ENCODE results near the gene PKD2.

DNA sequence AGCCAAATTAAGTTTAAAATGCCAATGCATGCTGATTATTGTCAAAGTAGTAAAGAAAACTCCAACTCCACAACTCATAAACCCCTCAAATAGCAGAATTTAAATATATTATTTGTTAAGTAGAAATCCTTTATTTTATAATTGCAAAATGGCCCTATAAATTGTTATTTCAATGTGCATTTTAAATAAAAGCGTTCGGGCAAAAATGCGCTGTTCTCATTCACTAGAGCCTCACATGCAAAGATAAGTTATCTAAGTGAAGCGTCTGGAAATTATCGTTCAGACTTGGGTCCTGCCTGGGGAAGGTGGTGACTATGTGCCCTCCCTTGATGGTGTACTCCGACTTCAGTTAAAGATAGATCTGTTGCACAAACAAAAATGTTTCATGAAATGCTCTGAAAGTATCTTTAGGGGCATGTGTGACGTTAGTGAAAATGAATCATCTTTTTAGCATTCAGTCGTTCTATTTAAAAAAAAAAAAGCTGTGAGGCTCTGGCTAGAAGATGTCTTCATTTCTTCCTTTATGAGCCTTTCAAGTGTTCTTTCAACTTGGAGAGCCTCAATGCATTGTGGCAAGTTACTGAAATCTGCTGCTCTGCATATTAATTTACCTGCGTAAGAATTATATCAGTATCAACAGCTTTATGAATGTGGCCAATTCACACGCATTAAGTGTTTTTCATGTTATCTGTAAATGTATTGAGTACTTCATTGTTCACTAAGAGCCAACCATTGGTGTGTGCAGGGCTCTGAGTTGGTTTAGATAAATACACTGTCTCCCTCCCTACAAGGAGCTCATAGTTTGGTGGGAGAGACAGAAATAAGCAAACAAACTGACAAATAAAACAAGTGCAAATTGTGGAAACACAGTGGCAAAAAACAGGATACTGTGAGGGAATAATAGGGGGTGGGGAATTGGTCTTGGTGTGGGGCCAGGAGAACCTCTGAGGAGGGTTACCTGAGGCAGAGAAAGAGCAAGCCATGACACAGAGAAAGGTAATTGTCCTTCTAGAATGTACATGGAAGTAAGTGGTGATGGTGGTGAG is 83.0 kb downstream of the AFF1 start:
- PRO-cap, 3 experiments = no peak in any of the 3 experiments
- RRBS = no CpG with 5 or more reads among the region's 10 CpGs

DNA sequence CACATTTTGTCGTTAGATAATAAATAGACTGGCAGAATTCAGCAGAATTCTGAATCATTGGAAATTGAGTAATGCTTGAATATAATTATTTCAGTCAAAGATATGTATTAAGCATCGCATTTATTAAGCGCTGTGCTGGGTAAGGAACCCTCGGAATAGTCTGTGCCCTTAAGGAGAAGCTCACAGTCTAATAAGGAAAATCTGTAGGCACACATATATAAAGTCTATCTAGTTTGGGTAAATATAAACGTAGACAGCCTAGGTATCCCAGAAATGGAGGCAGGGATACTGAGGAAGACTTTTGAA is 100.0 kb downstream of the AFF1 start:
- PRO-cap, 3 experiments = no peak in any of the 3 experiments
- RRBS = no CpG with 5 or more reads among the region's 5 CpGs

DNA sequence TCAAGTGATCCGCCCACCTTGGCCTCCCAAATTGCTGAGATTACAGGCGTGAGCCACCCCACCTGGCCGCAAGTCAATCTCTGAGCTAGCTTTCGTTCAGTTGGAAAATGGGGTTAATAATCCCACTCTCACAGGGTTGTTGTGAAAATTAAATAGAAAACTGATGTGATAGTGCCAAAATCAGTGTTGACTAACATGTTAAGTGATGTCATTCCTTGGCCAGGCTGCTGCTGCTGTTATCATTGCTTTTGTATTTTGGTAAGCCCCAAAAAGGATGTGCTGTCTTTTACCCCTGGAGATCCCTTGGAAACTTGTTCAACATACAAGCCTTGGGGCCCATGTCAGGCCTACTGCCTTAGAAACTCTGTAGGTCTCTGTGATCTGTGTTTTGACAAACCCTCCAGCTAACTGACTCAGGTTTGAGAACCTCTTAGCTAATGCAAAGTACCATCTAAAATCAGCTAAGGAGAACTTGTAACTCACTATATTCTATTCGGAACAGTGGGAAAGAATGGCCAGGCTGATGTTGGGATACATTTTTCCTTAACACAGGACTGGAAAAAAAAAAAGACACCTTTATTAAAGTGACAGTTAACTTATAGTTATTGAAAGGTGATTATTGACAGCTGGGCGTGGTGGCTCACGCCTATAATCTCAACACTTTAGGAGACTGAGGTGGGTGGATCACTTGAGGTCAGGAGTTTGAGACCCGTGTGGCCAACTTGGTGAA is 106.5 kb downstream of the AFF1 start:
- PRO-cap, 3 experiments = peak in 1 of 3 experiments; most common plus-strand start position 282 of the sequence (in 1)
- RRBS = no CpG with 5 or more reads among the region's 8 CpGs

DNA sequence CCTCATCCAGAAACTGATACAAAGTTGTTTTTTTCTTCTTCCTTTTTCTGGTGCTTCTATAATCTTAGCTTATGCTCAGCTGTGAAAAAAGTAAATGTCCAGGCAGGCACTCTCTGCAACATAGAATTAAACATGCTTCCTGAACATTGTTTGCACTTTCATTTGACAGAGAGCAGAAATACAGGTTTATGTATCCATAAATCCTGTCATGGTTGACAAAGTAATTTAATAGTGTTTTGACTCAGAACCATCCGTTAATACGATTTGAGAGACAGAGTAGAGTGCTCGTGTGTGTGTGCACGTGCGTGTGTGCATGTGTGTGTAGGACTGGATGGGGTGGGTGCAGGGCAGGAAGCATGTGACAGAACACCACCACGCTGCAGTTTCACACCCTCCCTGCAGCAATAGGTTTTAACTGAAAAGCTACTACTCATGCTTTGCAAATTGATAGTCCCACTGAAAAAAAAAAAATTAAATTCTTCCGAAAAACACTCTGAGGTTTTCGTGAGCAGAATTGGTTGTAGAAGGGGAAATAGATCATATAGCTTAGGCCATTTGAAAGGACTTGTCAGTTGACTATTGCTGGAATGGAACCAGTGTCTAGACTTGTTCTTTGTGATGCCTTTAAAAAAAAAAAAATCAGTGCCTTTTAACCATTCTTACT is 139.0 kb downstream of the AFF1 start:
- PRO-cap, 3 experiments = no peak in any of the 3 experiments
- RRBS = no CpG with 5 or more reads among the region's 8 CpGs

DNA sequence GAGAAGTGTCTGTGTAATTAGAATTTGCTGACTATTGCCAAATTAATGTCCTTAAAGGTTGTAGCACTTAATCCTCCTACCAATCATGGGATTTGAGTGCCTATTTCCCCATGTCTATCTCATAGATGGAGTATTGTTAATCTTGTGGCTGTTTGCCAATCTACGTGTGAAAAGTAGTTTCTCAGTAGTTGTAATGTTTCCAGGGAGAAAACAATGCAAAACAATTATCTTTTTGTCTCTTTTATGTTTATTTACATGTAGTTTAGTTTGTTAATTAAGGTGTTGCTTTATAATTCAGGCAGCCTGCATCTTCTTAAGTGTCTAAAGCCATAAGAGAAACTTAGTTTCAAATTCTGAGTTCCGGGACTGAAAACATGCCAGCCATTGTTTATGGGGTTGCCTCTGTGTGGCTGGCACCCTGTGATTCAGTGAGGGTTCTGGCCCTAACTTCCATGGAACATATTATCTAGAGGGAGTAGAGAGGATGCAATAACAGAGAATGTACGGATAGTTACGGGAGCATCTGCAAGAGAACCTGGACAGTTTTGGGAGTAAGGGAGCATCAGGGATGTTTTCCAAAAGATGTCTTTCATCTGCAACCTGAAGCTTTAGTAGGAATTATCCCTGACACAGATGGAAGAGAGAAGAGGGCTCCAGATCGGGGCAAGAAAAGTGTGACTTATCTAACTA is 142.3 kb downstream of the KLHL8 start:
- PRO-cap, 3 experiments = no peak in any of the 3 experiments
- RRBS = no CpG with 5 or more reads among the region's 5 CpGs

DNA sequence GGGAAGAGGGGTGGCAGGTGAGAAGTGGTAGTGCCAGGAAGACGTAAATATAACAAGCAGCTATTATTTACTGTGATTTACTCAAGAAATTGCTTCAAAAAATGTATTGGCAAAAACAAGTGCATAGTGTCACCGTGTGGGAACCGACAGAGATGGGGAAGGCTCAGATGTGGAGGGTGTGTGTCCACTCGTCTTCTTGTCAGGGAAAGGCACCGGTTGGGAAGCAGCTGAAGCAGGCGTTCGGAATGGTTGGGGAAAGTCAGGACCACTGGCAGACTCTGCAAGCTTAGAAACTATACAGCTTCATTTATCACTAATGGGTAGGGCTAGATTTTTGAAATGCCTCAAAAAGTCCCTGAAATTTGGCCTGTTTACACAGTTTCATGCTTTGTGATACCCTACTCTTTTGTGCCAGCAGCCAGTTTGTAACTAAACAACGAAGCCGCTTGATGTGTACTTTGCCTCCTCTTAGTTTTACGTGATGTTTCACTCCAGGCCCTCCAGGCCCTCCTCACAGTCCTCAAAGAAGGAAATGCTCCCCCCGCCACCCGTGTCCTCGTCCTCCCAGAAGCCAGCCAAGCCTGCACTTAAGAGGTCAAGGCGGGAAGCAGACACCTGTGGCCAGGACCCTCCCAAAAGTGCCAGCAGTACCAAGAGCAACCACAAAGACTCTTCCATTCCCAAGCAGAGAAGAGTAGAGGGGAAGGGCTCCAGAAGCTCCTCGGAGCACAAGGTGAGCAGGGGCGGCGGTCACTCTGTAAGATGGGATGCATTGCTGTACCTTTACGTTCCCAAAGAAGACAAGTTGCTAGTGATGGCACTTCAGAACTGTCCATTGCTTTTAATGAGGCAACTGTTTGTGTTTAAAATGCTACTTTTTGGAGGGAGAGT is 94.6 kb downstream of the KLHL8 start:
- PRO-cap, 3 experiments = no peak in any of the 3 experiments
- RRBS = no CpG with 5 or more reads among the region's 18 CpGs

DNA sequence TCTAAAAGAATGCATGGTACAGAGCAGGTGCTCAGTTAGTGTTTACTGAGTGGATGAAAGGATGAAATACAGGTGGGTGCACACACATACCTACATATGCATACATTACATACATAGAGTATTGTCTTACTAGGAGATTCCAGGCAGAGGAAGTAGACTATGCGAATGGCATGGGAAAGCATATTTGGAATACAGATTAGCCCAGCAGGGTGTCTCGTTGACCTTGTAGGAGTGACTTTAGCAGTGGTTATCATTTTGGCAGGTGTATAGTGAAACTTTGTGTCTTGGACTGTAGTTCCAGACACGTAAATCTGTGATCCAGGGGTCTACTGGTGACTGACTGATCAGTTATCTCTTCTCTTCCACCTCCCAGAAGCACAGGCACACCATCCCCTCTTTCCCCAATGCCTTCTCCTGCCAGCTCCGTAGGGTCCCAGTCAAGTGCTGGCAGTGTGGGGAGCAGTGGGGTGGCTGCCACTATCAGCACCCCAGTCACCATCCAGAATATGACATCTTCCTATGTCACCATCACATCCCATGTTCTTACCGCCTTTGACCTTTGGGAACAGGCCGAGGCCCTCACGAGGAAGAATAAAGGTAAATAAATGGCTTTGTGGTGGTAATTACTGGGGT is 86.2 kb downstream of the KLHL8 start:
- PRO-cap, 3 experiments = no peak in any of the 3 experiments
- RRBS = no CpG with 5 or more reads among the region's 7 CpGs

DNA sequence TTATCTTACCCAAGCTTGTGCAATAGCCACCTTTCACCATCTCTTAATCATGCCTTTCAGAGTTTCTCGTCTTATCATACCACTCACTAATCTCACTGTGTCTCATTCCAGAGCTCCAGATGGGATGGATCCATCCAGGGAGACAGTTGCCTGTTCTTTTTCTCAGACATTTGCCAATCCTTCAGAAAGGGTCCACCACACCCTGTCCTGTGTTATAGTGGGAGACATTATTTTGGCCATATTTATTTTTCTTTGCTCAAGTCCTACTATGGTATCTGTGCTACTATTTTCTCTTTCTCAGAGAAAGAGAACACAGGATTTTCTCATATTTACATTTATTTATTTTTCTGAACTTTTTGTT is 12.4 kb downstream of the SPARCL1 start:
- PRO-cap, 3 experiments = no peak in any of the 3 experiments
- RRBS = no CpG with 5 or more reads among the region's 1 CpG

DNA sequence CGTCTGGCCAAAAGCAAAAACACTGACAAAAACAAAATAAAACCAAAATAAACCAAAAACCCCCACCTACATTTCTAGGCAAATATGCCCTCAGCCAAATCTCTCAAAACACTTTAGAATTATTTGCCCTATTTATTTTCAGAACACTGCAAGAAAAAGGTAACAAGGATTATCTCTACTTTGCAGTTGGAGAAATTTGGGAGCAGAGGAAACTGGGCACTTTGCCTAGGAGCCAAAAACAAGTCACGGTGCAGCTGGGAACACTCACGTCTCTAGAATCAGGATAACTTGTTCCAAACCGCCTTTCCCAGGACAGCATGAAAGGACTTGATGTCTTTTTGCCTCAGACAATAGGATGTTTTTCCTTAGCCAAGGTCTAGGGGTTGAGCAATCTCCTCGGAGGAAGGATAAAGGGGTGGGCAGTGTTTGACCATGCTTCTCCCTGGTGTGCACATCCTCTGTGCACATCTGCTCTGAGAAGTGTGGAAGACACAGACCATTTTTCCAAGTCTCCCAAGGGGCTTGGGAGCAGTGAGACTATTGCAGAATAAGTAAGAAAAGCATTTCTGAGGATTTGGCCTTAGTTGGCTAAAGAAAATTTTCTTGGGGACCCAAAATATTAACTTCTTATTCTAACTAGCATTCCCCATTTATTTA is 1.7 kb upstream of the SPARCL1 start:
- PRO-cap, 3 experiments = peak in 1 of 3 experiments; most common plus-strand start position 437 of the sequence (in 1); most common minus-strand start position 272 of the sequence (in 1)
- RRBS = no CpG with 5 or more reads among the region's 5 CpGs

DNA sequence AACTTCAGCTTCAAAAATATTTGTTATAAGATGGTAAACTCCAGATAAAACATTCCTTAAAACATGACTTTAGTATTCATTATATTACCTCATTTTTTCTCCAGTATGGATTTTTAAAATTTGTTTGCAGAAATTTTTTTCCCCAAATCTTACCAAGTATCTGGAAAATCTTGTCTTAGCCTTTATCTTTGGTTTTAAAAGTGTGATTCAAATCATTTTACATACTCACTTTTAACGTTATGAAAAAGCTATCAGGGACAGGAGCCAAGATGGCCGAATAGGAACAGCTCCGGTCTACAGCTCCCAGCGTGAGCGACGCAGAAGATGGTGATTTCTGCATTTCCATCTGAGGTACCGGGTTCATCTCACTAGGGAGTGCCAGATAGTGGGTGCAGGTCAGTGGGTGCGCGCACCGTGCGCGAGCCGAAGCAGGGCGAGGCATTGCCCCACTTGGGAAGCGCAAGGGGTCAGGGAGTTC is 60.1 kb downstream of the DMP1 start:
- PRO-cap, 3 experiments = no peak in any of the 3 experiments
- RRBS = no CpG with 5 or more reads among the region's 15 CpGs

DNA sequence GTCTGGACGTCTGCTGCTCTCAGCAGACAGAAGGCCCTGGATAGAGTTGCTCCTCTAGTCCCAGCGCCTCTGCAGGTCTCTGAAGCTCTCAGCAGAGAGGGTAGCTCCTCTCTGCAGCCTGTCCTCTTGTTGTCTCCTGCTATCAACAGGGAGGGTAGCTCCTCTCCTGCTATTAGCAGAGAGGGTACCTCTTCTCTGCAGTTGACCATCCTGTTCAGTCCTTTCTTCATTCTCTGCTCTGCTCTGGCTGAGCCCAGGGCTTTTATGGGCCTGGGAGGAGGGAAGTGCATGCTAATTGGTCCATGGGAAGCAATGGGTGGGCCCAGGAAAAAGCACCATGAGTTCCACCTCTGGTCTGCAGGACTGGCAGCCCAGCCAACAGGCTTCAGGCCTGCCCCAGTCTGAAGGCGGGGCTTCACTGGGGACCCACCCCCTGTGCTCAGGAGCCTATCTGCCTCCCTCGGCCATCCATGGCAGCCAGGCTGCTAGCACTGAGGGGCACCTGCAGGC is 54.0 kb upstream of the IBSP start:
- PRO-cap, 3 experiments = no peak in any of the 3 experiments
- RRBS = no CpG with 5 or more reads among the region's 4 CpGs

GRCh38 chr4:87851267-87851633 is 18.5 kb downstream of the MEPE start:
- PRO-cap, 3 experiments = no peak in any of the 3 experiments
- RRBS = no CpG with 5 or more reads among the region's 7 CpGs

DNA sequence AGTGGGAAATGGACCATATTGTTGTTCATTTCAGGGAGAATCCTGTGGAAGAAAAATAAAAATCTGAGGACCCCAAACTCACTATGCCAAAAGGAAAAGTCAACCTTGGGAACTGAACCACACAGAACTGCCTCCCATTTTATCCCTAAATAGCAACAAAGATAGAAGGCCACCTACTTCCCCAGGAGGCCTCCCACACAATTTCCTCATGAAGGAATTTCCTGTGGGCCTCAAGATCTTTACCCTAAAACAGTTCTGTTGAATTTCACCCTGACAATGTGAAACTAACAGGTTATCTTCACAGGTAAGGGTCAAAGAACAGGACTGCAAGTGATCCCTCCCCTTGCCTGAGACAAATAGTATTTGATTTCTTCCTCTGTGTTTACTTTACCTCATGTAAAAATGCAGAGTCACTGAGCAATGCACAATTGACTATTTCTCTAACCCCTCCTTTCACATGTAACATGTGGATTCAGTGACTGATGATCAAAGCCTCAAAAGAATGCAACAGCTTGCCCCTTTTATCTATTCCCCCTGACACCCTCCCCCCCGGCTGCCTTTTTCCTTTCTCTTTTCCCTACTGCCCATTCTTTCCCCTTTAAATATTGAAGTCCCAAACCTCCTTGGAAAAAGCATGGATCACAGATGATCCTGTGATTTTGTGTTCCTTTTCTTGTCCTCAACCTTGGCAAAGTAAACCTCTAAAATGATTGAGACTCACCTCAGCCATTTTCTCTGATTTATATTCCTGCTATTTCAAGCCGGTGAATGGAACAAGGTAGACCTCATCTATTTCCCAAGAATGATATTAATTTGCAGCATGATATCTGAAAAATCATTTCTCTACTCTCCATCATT is 33.4 kb downstream of the MEPE start:
- PRO-cap, 3 experiments = no peak in any of the 3 experiments
- RRBS = no CpG with 5 or more reads among the region's 2 CpGs

DNA sequence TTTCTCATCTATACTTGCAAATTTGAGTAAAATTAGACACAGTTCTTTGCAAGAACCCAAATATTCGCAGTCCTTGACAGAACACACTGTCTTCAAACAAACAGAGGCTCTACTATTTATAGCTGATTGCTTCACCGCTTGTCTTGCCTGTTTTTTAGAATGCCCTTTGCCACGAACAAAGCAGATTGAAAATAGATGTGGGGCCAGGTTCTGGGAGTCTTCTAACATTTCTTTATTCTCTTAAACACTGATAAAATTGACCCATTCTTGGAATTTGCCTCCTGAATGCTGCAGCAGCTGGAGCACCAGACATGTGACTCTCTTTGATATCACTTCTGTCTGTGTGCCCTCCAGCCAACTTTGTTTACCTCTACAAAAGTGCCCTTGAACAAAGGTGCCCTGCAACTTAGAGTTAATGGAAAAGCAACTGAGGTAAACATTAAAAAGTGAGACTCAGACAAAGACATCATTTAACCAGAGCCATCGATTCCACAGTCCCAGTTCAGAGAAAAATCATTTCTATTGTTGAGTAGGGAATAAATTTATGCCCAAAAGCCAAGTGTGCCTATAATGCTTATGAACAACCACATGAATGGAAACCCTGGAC is 64.2 kb upstream of the SPP1 start:
- PRO-cap, 3 experiments = no peak in any of the 3 experiments
- RRBS = no CpG with 5 or more reads among the region's 4 CpGs

GRCh38 chr4:87973518-87973891 is 2.0 kb upstream of the SPP1 start:
- PRO-cap, 3 experiments = no peak in any of the 3 experiments
- RRBS = no CpG with 5 or more reads among the region's 6 CpGs

DNA sequence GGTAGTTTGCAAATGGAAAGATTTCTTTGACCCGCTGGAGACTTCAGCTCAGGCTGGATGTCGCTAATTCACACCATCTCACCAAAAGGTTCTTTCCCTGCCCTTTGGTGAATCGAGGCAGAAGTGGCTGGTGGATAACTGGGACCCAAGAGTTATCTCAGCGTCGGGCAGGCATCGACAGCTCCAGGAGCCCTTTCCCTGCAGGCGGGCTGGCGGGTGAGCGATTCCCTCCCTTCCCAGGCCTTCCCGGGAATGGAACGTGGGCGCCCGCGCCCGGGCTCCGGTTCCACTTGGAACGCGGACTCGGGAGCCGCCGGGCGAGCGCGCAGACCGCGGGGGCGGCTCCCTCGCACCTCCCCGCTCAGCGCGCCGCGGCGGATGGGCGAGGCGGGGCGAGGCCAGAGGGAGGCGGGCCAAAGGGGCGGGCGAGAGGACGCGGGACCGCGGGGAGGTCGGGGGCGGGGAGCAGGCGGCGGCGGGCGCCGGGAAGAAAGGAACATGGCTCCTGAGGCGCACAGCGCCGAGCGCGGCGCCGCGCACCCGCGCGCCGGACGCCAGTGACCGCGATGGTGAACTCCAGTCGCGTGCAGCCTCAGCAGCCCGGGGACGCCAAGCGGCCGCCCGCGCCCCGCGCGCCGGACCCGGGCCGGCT is at the start of gene PKD2:
Gene PKD2 (plus strand): TSS at position 468 of the 652 bp plus-strand sequence.
- PRO-cap, 3 experiments = peak in 3 of 3 experiments; most common plus-strand start position 468 of the sequence (in 3); most common minus-strand start position 254 of the sequence (in 2)
- RRBS = 2% methylated on average over 29 of the region's 80 CpGs

DNA sequence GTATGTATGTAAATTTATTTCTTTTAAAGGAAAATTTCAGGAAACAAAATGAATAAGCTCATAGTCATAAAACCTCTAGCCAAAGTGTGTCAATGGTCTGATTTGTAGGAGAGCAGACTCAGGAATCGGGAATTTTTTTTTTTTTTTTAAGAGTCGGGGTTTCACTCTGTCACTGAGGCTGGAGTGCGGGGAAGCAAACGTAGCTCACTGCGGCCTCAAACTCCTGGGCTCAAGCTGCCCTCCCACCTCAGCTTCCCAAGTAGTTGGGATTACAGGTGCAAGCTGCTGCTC is 2.5 kb downstream of the PKD2 start:
- PRO-cap, 3 experiments = no peak in any of the 3 experiments
- RRBS = no CpG with 5 or more reads among the region's 5 CpGs

DNA sequence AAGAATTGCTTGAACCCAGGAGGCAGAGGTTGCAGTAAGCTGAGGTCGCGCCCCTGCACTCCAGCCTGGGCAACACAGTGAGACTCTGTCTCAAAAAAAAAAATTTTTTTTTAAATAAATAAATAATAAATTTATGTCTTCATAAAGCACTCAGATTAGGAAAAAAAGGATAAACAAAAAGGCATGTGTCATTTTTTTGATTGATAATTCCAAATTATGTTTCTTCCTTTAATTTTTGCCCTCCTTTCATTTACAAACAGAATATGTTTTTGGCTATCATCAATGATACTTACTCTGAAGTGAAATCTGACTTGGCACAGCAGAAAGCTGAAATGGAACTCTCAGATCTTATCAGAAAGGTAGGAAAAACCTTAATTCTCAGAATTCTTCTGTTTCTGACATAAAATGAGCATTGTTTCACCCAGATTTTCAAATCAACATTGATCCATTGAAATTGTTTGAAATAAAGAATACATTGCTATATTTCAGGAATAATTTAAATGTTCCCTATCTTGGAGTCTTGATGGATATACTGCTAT is 54.3 kb downstream of the PKD2 start:
- PRO-cap, 3 experiments = no peak in any of the 3 experiments
- RRBS = no CpG with 5 or more reads among the region's 2 CpGs

DNA sequence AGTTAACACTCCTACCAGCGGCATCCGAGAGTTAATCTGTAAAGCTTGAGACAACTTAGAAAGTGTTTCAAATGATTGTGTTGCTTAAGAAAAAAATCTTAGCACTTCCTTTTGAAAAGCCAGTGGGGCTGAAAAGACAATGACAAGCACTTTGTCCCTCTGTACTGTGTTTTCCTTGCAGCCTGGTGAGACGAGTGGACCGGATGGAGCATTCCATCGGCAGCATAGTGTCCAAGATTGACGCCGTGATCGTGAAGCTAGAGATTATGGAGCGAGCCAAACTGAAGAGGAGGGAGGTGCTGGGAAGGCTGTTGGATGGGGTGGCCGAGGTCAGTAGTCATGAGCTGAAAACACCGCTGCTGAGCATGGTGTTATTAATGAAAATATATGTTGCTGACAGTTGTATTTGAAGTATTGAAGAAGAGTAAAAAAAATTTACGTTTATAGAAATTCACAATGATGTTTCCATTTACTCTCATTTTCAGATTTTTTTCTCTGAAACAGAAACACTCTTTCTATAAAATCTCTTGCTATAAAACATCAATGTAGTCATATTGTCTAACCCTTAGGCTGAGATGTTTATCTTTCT is 67.3 kb downstream of the PKD2 start:
- PRO-cap, 3 experiments = no peak in any of the 3 experiments
- RRBS = no CpG with 5 or more reads among the region's 12 CpGs

GRCh38 chr4:88230753-88231969 is 53.2 kb downstream of the PPM1K start:
- PRO-cap, 3 experiments = no peak in any of the 3 experiments
- RRBS = no CpG with 5 or more reads among the region's 18 CpGs